Body of pancreas (tissue), 2 donors: ENCODE data around the gene INO80D.

- PRO-cap, result no peak
- RAMPAGE, long total RNA, 2 experiments, result no peak in any of the 2 experiments
These were observed 173.9 kb downstream of the ICOS start for GRCh38 chr2:204110362-204110876.

GRCh38 chr2:204114111-204114735 lies 177.7 kb downstream of the ICOS start:
- PRO-cap, result no peak
- RAMPAGE, long total RNA, 2 experiments, result no peak in any of the 2 experiments

DNA sequence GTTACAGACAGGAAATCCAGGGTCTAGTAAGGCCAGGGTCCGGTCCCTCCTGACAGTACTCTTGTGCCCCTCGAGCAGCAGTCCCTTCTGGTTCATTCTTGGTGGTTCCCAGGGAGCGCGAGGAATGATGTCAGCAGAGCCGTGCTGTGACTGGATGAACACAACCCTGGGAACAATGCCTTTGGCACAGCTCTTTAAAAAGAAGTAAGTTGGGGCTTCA lies 33.9 kb downstream of the PARD3B start:
- PRO-cap, result no peak
- RAMPAGE, long total RNA, 2 experiments, result no peak in any of the 2 experiments

DNA sequence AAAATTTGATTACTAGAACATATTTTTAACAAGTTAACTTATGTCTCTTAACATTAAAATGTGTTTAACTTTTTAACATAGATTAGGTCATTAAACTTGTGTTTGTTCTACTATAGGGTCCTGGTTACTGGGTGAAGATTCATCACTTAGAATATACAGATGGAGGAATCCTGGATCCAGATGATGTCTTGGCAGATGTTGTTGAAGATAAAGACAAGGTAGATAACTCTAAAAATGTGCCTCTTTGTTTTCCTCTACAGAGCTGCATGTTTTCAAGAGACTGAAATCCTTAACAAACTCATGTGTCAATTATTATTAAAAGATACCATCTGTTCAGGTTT lies 140.8 kb downstream of the PARD3B start:
- PRO-cap, result no peak
- RAMPAGE, long total RNA, 2 experiments, result no peak in any of the 2 experiments

GRCh38 chr2:204797822-204798578 lies 252.7 kb downstream of the PARD3B start:
- PRO-cap, result no peak
- RAMPAGE, long total RNA, 2 experiments, result no peak in any of the 2 experiments

DNA sequence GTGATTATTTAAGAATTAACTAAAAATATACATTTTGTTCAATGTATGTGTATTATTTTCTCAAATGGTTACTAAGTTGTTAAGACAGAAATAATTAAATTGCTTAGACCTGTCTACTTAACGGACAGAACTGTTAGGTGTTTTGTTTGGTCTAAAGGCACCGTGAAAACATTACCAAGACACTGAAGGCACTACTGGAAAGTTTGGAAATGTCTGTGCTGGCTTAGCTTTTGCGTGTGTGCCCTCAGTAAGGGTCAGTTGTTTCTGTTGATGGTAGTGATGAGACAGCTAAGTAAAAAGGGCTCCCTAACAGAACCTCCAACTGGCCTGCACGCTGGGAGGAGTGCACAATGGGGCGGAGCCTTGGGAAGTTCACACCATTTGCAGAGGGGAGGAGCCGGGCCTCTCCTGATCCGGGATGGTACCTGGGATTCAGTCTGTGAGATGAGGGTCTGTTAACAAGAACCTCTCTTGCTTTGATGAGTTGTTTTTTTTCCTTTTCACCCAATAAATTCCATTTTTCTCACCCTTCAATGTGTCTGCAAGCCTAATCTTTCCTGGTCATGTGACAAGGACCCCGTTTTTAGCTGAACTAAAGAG lies 368.6 kb downstream of the PARD3B start:
- PRO-cap, result no peak
- RAMPAGE, long total RNA, 2 experiments, result no peak in any of the 2 experiments

DNA sequence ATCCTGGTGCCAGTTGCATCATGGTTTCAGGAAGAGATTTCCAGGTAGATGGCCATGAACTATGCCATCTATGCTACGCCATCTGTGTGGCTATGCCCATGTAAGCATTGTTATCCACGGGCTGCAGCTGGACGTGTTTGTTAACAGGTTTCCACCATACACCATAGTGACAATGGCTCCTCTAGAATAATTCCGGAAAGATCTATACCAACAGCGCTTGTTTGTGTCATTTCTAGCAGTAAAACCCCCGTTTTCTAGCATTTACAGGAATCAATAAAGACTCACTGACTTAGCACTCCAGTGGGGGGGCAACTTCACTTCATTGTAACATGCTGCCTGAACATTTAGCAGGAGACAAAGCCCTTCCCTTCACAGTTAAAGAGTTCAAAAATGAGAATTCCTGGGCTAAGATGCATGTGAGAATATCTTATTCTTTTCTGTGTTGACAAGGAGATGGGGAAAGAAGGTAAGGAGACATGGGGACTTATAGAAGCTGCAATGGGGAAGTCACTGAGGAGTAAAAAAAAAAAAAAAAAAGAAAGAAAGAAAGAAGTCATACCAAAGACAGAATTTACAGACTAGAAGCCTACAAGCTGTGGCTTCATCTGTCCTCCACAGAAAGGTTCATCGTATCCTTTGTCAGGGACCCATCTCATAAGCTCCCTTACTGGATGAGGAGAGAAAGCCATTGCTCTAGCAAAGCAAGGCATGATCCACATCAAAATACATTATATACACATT lies 107.8 kb upstream of the NRP2 start:
- PRO-cap, result no peak
- RAMPAGE, long total RNA, 2 experiments, result no peak in any of the 2 experiments

DNA sequence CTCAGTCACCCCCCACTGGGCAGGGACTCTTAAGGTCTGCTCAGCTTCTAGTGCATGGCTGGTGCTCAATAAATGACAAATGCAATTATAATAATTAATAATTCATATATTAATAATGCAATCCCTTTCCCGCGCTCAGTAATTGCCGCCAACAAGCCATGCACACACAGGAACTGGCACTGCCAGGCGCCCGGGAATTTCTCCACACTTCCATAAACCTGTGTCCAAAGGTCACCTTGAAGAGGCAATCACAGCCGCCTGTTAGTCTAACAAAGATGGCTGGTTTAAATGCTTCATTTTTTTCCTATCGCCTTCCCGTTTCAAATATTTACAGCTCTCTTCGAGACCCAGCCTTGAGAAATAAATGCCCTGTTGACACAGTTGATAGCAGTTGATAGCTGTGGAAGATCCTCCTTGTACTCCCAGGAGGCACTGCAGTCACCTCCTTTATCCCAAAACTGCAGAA lies 156.5 kb downstream of the INO80D start:
- PRO-cap, result no peak
- RAMPAGE, long total RNA, 2 experiments, result no peak in any of the 2 experiments

GRCh38 chr2:206085707-206086436 lies at the start of gene INO80D:
TSS of gene INO80D (minus strand) at chr2:206086174.
- PRO-cap, result bidirectional peak, plus-strand start at chr2:206085955, minus-strand start at chr2:206085853; bidirectional peak, plus-strand start at chr2:206086204, minus-strand start at chr2:206086259
- RAMPAGE, long total RNA, 2 experiments, result start-site peak on the plus strand in 2 of 2 experiments, at chr2:206085952-206085981 at its widest, 13 to 18 reads per replicate; start-site peak on the minus strand in 2 of 2 experiments, at chr2:206085774-206086247 at its widest, 15 to 46 reads per replicate

DNA sequence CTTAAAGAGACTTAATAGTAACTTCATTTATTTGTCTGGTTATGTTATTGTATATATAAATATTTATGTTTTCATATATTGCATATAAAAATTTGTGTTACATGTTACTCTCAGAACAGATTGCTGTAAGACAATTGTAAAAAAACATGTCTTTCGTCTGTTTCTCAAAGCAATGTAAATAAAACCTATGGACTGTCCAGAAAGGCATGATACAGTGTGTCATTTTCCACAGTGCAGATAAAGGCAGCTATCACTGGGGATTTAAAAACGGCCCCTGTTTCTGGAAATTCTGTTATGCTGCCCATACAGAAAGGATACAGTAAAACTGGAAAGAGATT lies 649 bp upstream of the INO80D start:
- PRO-cap, result no peak
- RAMPAGE, long total RNA, 2 experiments, result no peak in any of the 2 experiments

- PRO-cap, result unidirectional peak, minus-strand start at chr2:206963181
- RAMPAGE, long total RNA, 2 experiments, result no peak in any of the 2 experiments
These were observed 23.6 kb downstream of the CPO start for GRCh38 chr2:206962915-206963287.

DNA sequence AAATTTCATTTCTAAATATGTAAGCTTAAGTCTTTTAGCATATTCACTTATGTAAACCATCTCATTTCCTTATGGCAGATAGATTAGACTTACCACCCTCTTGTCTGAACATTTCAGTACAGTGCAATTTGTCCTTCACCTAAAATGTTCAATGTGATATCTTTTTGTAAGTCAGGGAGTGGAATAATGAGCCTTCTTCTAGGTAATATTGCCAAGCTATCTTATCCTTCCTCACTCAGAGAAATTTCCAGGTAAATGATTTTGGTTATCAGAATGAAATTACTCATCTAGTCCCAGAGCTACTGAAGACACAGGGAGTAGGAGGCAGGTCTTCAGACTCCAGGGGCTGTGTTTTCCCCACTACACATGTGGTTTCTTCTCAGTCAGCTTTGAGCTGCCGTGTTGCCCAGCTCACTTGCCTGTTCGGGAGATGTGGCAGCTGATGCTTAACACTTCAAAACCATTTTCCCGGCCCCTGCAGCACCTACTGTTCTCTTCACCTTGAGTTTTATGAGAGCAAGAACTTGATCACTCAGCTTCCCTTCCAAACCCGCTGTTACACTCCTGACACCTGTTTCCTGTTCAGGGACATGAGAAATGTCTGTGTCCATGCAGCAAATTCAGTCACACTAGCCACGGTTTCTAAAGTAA lies 92.1 kb downstream of the KLF7 start:
- PRO-cap, result no peak
- RAMPAGE, long total RNA, 2 experiments, result no peak in any of the 2 experiments

GRCh38 chr2:207136333-207137161 lies 29.2 kb downstream of the KLF7 start:
- PRO-cap, result no peak
- RAMPAGE, long total RNA, 2 experiments, result no peak in any of the 2 experiments

- PRO-cap, result no peak
- RAMPAGE, long total RNA, 2 experiments, result no peak in any of the 2 experiments
These were observed 23.5 kb downstream of the KLF7 start for GRCh38 chr2:207141975-207142851.

DNA sequence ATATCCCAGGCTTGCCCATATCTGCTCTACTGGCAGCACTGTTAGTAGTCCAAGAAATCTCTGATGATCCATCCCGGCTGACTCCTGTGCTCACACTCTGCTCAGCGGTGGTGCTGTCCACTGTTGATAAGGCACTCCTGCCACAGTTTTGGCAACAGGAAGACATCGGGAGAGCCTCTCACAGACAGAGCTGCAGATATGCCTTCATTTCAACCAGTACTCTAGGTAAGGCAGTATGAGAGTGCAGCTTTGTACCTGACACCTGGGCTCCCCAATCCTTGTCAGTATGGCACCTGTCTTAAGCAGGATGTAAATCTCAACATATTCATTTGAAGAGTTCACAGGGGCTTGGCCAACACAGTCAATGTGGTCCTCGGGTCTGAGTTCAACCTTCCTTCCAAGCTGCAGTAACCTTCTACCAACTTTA lies 16.4 kb downstream of the KLF7 start:
- PRO-cap, result no peak
- RAMPAGE, long total RNA, 2 experiments, result no peak in any of the 2 experiments

DNA sequence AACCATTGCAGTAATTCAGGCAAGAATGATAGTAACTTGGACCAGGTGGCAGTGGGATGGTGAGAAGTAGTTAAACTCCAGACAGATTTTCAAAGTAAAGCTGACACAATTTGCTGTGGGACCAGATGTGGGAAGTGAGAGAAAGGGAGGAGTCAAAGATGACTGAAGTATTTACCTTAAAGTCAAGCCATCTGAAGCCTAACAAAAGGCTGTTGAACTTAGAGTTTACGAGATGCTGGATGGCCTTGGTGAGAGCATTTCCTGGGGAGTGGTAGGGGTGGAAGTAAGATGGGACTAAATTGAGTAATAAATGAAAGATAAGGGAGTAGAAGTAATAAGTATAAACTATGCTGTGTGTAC lies 163.3 kb upstream of the KLF7 start:
- PRO-cap, result no peak
- RAMPAGE, long total RNA, 2 experiments, result no peak in any of the 2 experiments

- PRO-cap, result no peak
- RAMPAGE, long total RNA, 2 experiments, result no peak in any of the 2 experiments
These were observed 172.3 kb upstream of the KLF7 start for GRCh38 chr2:207337804-207338611.

- PRO-cap, result no peak
- RAMPAGE, long total RNA, 2 experiments, result no peak in any of the 2 experiments
These were observed 135.1 kb upstream of the CREB1 start for GRCh38 chr2:207394524-207395244.

DNA sequence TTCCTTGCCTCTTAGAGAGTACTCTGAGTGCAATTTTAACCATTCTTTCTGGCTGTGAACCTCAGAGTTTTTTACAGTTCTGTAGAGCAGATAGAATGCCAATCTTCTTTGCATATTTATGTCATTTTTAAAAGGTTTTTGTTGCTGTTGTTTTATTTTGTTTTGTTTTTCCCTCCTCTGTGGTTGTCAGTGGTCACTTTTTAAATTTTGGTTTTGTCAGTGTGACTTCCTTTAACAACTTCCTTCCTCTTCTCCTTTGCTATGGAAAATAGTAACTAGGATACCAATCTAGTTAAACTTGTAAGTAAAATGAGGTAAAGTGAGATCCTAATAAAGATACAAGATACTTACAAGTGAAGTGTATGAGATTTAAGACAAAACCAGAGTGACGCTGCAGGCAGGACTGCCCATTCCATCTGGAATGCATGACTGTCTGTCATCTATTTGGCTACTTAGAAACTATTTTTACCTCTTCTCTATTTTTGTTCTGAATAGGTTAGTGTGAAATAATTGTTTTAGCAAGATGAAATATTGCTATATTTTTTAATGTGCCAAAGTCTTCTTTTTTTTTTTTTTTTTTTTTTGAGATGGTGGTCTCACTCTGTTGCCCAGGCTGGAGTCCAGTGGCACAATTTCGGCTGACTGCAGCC lies 30.6 kb upstream of the CREB1 start:
- PRO-cap, result no peak
- RAMPAGE, long total RNA, 2 experiments, result no peak in any of the 2 experiments

- PRO-cap, result no peak
- RAMPAGE, long total RNA, 2 experiments, result no peak in any of the 2 experiments
These were observed 26.8 kb upstream of the CREB1 start for GRCh38 chr2:207502651-207503630.